Islet of Langerhans (tissue), 1 donor: ENCODE results near the gene PMS1.

GRCh38 chr2:187575261-187575932, 21.2 kb upstream of the TFPI start:
- RRBS, result no CpG with 5 or more reads among the region's 3 CpGs

GRCh38 chr2:188293333-188294368, 2.0 kb downstream of the GULP1 start:
- RRBS, result no CpG with 5 or more reads among the region's 12 CpGs

DNA sequence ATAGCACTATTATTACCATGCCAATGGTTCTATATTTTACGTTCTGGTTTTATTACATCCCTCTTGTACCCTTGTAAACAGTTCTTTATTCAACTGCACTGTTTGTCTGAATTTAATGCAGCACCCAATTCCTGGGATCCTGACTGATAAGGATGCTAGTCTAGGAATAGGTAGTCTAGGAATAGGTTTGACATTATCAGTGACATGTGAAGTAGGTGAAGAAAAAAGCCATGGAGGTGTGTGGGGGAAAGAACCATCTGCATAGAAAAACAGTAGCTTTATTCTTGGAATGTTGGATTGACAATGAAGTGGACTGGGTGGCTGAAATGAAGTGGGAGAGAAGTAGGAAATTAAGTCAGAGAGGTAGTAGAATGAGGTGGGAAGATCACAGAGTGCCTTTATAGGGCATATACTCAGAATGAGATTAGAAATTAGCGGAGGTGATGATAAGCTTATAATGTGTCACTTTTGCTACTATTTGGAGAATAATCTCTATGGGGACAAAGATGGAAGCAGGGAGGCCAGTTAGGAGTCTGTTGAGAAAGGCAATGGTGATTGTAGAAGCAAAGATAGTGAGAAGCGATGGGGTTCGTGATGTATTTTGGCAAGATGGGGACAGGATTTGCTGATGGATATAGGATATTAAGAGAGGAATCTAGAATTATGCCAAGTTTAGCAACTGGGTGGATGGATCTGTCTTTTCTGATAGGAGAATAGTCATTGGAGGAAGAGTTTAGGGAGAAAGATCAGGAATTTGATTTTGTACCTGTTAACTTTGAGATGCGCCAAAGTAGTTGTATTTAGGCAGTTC, 37.7 kb downstream of the GULP1 start:
- RRBS, result no CpG with 5 or more reads among the region's 5 CpGs

DNA sequence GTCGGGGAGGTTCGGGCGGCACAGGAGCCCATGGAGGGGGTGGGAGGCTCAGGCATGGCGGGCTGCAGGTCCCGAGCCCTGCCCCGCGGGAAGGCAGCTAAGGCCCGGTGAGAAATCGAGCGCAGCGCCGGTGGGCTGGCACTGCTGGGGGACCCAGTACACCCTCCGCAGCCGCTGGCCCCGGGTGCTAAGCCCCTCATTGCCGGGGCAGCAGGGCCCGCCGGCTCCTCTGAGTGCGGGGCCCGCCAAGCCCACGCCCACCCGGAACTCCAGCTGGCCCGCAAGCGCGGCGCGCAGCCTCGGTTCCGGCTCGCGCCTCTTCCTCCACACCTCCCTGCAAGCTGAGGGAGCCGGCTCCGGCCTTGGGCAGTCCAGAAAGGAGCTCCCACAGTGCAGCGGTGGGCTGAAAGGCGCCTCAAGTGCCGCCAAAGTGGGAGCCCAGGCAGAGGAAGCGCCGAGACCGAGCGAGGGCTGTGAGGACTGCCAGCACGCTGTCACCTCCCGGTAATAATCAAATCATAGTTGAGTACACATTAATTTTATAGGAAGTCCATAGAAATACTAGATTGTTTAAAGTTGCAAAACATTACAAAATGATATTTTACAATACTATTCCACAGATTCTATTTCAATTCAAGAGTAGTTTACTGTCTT, 314.9 kb downstream of the GULP1 start:
- RRBS, result no CpG with 5 or more reads among the region's 42 CpGs

GRCh38 chr2:188786830-188787363, 187.3 kb upstream of the COL3A1 start:
- RRBS, result no CpG with 5 or more reads among the region's 5 CpGs

DNA sequence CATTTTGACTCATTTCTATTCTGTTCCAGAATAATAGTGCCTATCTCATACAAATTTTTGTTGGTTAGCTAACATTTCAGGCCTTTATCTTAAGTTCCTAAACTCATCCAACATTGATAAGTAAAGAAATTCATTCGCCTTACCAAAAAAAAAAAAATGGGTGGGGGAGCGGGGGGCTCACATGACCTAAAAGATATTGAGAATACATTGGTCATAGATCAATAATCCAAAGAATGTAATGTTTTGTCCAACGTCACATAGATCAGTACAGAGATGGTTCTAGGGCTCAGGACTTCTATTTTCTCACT, 17.6 kb upstream of the ASDURF start:
- RRBS, result no CpG with 5 or more reads among the region's 3 CpGs

GRCh38 chr2:189784214-189785139, at the start of gene PMS1:
PMS1 (plus strand) TSS chr2:189784450.
- RRBS, result 3% methylated on average over 30 of the region's 77 CpGs

DNA sequence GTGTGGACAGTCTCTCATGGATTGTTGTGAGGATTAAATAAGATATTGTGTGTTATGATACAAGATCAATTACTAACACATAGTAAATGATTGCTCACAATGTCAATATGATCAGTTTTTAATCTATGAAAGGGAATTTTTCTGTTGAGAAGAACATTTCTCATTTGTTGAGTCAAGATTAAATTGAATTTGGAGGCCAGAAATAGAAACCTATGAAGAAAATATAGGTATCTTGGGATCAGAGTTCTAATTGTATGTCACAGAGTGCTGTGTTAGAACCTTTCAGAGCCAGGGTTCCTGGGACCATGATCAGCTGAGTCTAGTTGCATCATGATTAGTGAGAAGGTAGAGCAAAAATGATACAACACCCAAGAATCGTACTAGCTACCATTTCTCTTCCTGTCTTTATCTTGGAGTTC, 72.8 kb downstream of the PMS1 start:
- RRBS, result no CpG with 5 or more reads among the region's 1 CpG

- RRBS, result no CpG with 5 or more reads among the region's 4 CpGs
Observed at GRCh38 chr2:190211145-190211849, 30.6 kb downstream of the C2orf88 start.

DNA sequence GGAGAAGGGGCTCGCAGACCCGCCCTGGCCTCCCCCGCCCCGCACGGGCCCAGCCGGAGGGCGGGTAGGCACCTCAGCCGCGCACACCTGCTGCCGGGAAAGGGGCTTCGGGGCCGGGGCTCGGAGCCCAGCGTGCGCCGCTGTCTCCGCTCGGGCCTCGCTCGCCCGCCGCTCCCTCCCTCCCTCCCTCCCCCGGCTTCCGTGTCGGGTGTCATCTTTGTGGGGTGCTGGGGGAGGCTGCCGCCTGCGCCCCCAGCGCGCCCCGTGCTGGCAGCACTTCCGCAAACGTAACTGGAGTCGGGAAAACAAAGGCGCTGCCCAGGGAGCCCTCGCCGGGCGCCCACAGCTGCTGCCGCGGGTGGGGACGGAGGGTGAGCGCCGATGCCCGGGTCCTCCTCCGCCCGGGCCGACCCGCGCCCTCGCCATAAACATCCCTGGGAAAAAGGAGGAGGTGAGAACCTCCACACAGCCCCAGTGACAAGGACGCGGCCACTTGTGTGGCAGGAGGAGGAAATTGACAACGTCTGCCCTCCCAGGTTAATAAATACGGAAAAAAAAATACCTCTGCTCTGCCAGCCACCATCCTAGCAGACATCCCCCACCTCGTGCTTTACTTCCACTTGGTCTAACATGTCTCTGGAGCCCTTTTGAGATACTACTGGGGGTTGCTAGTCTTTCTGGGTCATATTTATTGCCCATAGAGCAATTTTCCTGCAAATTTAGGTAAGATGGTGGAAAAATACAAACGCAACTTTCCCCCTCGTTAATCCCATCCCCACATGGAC, 561 bp downstream of the MFSD6 start:
- RRBS, result 3% methylated on average over 28 of the region's 56 CpGs

DNA sequence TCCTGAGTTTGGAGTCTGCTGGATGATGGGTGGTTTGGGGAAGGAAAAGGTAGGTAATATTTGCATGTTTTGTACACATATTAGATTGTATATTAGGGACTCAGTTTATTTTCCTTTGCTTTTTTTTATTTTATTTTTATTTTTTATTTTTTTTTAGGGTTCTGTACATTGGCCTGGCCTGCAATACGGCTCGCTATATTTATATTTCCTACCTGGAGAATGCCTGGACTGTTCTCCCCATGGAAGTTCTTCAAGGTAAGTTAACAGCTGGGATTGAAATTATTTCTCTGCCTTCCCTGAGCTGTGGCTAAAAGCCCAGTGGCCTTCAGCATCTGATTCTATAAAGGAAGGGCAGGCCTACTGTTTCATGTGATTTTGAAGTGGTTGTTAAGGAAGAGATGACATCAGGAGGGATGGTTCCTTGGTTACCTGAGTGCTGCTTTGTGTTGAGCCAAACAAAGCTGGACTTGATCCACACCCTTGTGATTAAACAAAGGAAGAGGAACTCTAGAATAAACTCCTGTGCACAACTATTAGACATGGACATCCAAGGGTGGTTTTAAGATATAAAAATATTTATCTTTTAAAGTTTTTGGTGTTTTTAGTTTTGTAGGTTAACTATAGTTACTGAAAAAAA, 61.6 kb downstream of the MFSD6 start:
- RRBS, result no CpG with 5 or more reads among the region's 2 CpGs

DNA sequence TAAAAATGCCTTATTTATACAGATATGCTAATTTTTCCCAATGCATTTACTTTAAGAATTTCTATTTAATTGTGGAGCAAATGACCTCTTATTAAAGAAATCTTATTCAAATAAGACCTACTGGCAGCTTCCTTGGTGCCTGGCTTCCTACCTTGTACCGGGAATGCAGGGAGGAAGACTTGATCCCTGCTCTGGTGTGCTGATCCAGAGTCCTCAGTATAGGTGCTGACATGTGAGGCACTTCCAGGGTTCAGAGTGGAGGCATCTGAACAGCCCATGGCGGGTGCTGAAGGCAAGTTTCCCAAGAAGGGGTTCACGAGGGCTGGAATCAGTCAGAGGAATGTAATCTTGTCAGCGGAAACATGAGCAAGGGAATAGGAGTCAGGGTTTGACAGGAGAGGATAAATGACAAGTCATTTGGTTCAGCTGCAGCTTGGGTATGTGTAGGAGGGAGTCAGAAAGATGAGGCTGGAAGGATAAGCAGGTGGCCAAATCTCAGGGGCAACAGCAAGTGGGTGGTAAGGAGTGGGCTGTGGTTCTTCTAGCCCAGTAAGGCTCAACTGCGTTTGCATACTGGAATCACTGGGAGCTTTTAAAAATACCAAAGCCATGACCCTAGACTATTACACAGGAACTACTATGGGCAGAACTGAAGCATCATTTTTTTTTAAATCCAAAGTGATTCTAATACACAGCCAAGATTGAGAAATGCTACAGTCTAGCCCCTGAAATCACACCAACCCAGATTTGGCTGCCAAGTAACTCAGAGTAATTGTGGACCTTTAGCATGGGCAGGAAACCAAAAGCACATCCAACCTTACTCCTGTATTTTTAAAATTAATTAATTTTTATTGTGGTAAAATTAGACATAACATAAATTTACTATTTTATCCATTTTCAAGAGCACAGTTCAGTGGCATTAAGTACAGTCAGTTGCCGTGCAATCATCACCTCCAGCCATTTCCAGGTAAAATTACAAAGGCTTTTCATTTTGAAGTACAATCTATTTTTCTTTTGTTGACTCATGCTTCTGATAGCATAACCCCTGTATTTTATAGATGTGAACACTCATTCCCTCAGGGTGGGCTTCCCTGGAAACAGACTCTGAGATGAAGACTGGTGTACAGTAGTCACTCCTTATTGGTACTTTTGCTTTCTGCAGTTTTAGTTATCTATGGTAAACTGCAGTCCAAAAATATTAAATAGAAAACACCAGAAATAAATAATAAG, 41.7 kb upstream of the NAB1 start:
- RRBS, result no CpG with 5 or more reads among the region's 6 CpGs

DNA sequence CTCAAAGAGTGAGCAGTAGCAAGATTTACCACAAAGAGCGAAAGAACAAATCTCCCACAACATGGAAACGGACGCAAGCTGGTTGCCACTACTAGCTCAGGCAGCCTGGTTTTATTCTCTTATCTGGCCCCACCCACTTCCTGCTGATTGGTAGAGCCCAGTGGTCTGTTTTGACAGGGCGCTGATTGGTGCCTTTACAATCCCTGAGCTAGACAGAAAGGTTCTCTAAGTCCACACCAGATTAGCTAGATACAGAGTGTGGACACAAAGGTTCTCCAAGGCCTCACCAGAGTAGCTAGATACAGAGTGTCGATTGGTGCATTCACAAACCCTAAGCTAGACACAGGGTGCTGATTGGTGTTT, 111.5 kb downstream of the NAB1 start:
- RRBS, result no CpG with 5 or more reads among the region's 5 CpGs

DNA sequence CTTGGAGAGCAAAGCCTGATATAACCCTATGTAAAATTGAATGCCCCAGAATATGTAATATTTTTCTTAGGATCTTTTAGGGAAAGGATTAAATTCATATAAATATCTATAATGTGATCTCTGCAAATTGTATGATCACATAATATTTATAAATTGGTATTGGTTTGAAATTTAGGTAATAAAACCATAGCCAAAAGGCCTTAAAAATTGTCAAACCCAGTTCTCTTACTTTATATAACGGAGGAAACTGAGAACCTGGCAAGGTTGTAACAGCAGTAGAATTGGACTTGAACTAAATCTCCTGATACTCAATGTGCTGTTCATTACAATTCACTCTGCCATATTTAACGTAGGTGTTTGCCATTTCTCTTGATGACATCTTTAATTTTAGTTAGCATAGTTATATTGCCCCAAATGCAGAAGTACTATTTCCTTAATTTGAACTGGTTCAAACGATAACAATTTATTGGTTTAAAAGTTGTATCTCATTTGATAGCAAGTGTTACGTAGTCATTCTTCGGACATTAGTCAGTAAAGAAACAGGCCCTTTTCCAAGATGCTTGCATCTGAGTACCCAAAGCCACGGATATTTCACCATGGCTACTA, 31.9 kb downstream of the GLS start:
- RRBS, result no CpG with 5 or more reads among the region's 6 CpGs

DNA sequence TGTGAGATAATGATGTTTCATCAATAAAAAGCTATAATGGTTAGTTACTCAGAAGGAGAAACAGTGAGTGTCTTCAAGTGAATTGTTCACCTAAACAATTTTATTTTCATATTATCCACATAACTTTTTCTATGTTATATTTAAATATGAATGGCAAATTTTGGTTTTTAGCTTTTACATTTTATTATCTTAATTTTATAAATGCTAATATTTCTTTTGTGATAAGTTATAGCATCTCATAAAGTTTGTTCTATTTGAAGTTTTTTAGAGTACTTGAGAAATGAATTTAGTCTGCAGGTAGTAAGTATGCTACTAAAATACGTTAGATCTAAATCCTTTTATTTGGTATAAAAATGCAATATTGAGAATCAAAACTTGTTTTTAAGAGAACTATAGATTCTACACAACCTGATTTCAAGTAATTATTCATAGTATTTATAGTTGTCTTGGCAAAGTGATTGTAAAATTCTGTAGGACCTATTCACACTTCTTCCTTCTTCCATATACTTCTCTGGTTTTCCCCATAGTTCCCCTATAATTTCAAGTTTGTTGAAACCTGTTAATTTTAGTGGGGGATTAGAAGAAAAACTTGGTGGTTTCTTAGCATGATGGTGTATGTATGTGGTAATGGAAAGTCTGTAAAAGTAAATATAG, 53.1 kb downstream of the GLS start:
- RRBS, result no CpG with 5 or more reads among the region's 1 CpG

- RRBS, result no CpG with 5 or more reads among the region's 5 CpGs
Observed at GRCh38 chr2:190963906-190964728, 49.9 kb downstream of the STAT1 start.

DNA sequence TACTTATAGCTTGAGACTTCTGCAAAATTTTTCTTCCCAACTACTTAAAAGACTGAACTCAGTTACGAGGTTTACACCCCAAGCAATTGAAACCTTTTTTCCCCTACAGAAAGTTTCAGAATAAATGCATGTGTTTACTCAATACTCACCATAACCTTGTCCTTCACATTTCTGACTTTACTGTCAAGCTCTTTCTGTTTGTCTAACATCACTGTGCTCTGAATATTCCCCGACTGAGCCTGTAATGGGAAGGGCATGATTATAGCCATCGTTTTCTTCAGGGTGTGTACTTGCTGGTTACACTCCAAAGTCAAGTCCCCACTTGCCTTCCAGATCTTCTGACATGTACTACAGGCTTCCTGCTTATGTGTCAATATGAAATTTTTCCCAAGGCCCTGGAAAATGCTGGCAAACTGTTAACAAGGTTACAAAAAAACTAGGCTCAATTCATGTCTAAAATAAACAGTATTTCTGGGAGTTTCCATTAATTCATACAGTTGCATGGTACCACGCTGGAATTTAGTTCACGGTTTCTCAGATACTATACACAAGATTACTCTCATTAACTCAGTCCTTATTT, 13.0 kb downstream of the STAT1 start:
- RRBS, result no CpG with 5 or more reads among the region's 5 CpGs

DNA sequence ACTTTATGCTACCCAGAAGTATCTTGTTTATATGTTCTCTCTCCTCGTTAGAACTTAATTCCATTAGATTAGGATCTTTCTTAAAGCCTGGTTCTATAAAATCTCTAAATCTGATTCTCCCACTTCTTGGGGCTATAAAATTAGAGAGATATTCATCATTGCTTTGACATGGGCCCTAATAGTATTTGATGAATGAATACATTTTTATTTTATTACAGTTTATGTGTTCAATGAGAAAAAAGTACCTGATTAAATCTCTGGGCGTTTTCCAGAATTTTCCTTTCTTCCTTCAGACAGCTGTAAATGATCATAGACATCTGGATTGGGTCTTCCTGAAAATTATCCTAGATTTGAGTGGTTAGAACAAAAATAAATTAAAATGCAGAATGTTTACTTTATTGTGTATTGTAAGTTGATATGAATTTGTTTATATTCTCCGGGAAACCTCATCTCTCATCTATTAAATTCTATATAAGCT, 6.6 kb downstream of the STAT1 start:
- RRBS, result no CpG with 5 or more reads among the region's 3 CpGs

- RRBS, result no CpG with 5 or more reads among the region's 11 CpGs
Observed at GRCh38 chr2:191064430-191065037, 50.6 kb upstream of the STAT1 start.